ENCODE data around the genes RSPH9, VEGFA and SPATS1.

GRCh38 chr6:43644653-43645740, at the start of gene RSPH9:
Gene RSPH9 (plus strand): TSS chr6:43645036.
- PRO-cap: no peak
- RAMPAGE, long total RNA, 3 experiments: start-site peak on the plus strand in 1 of 3 experiments, at chr6:43645037-43645073 at its widest, 5 reads per replicate

DNA sequence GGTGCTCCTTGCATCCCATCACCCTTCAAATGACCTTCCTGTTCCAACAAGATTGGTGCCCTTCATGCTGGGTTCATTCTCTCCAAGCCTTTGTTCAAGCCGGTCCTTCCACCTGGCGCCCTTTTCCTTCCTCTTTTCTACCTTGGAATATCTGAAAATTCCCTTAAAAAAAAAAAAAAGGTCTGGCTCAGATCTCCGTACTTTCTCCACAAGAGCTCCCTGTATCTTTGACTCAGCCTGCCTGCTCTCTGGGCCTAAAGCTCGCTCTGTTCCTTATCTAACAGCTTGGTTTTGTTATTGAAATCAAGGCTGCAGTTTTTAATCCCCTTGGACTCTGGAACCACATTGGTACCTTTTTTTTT, 22.2 kb upstream of the MRPS18A start:
- PRO-cap: no peak
- RAMPAGE, long total RNA, 3 experiments: no peak in any of the 3 experiments

DNA sequence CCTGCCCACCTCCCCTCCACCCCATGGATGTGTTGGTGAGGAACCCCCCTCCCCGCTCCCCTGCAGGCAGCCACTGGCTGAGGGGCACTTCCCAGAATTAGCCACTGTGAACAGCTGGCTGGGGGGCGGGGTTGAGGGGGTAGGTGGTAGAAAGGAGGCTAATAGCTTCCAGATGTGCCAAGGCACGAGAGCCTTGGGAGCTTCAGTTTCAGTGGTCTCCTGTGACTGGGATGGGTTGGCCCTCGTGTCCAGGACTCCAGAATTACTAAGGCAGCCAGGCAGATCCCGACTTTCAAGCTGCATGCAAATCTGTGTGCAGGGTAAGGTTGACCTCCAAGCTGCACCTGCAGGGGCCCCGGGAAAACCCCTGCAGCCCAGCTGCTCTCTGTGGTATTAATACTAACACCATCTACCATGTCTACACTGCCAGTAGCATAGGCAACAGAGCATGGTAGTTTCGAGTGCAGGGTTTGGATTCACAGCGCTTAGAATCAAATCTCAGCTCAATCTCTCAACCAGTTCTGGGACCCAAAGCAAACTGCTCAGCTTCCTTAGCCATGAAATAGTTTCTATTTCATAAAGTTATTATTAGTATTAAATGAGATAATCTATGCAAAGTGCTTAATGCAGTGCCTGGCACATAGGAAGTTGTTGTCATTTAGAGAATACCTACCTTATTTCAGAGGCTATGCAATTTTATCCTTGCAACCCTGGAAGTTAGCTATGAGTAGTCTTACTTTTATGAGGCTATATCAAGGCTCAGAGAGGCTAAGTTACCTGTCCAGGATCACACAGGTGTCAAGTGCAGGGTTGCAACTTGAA, 27.4 kb upstream of the MRPS18A start:
- PRO-cap: no peak
- RAMPAGE, long total RNA, 3 experiments: no peak in any of the 3 experiments

DNA sequence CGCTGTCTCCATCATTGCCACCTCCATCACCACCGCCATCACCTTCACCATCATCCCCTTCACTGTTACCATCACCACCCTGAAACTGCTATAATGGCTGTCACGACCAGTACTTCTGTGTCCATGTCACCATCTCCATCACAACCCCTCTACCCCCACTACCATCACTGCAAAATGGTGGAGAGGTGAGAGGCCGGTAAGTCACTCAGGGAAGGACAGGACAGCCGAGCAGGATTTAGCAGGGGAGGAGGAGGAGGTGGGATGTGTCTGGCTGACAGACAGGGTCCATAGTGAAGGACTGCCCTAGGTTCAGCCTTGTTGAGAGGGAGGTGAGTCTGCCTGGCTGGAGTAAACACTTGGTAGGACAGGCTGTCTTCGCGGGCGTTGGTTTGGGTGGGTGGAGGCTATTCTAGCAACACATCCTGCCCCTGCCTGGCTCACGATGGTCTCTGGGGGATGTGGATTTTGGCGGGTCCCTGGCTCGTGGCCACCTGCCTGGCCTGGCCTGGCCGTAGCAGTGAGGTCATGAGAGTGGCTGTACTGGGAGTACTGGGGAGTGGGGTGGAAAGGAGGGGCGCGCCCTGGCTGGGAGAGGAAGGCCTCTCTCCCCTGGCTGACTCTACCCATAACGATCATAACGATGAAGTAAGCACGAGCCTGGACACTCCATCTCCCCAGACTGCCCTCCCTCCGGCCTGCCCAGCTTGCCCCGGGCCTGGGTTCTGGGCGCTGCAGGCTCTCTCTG, 30.1 kb upstream of the MRPS18A start:
- PRO-cap: bidirectional peak, plus-strand start at position 631 of the sequence, minus-strand start at position 358 of the sequence
- RAMPAGE, long total RNA, 3 experiments: no peak in any of the 3 experiments

DNA sequence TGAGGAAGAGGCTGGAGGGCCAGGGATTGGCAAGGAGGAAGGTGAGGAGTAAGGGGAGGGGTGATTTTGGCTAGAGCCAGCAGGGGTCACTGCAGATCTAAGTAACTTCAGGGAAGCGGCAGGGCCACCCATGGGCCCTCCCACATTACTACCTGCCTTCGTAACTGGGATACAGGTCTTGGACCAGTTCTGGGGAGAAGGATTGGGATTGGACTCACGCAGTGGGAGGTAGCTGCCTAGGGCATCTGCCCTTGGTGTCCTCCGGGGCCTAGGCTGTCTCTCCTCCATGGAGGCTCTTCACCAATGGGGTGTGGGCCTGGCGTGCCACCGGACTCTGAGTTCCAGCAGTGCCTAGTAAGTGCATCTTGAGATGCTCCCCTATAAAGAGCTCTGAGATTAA, 36.3 kb upstream of the MRPS18A start:
- PRO-cap: no peak
- RAMPAGE, long total RNA, 3 experiments: no peak in any of the 3 experiments

- PRO-cap: no peak
- RAMPAGE, long total RNA, 3 experiments: start-site peak on the minus strand in 2 of 3 experiments, at chr6:43737817-43737904 at its widest, 21 to 26 reads per replicate
These were observed 32.3 kb upstream of the VEGFA start for GRCh38 chr6:43737546-43738315.

DNA sequence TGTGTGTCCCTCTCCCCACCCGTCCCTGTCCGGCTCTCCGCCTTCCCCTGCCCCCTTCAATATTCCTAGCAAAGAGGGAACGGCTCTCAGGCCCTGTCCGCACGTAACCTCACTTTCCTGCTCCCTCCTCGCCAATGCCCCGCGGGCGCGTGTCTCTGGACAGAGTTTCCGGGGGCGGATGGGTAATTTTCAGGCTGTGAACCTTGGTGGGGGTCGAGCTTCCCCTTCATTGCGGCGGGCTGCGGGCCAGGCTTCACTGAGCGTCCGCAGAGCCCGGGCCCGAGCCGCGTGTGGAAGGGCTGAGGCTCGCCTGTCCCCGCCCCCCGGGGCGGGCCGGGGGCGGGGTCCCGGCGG, 236 bp upstream of the VEGFA start:
- PRO-cap: bidirectional peak, plus-strand start outside the sequence, minus-strand start at position 292 of the sequence
- RAMPAGE, long total RNA, 3 experiments: no peak in any of the 3 experiments

DNA sequence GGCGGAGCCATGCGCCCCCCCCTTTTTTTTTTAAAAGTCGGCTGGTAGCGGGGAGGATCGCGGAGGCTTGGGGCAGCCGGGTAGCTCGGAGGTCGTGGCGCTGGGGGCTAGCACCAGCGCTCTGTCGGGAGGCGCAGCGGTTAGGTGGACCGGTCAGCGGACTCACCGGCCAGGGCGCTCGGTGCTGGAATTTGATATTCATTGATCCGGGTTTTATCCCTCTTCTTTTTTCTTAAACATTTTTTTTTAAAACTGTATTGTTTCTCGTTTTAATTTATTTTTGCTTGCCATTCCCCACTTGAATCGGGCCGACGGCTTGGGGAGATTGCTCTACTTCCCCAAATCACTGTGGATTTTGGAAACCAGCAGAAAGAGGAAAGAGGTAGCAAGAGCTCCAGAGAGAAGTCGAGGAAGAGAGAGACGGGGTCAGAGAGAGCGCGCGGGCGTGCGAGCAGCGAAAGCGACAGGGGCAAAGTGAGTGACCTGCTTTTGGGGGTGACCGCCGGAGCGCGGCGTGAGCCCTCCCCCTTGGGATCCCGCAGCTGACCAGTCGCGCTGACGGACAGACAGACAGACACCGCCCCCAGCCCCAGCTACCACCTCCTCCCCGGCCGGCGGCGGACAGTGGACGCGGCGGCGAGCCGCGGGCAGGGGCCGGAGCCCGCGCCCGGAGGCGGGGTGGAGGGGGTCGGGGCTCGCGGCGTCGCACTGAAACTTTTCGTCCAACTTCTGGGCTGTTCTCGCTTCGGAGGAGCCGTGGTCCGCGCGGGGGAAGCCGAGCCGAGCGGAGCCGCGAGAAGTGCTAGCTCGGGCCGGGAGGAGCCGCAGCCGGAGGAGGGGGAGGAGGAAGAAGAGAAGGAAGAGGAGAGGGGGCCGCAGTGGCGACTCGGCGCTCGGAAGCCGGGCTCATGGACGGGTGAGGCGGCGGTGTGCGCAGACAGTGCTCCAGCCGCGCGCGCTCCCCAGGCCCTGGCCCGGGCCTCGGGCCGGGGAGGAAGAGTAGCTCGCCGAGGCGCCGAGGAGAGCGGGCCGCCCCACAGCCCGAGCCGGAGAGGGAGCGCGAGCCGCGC, at the start of gene VEGFA:
Gene VEGFA (plus strand): TSS at position 60 of the 1,070 bp plus-strand sequence.
- PRO-cap: bidirectional peak, plus-strand start at position 60 of the sequence, minus-strand start outside the sequence; unidirectional peak, plus-strand start at position 397 of the sequence; bidirectional peak, plus-strand start at position 624 of the sequence, minus-strand start at position 461 of the sequence; bidirectional peak, plus-strand start at position 965 of the sequence, minus-strand start at position 983 of the sequence; unidirectional peak, plus-strand start at position 965 of the sequence
- RAMPAGE, long total RNA, 3 experiments: start-site peak on the plus strand in 3 of 3 experiments, centred at positions 61 to 66 of the sequence, 456 to 3,502 reads per replicate

DNA sequence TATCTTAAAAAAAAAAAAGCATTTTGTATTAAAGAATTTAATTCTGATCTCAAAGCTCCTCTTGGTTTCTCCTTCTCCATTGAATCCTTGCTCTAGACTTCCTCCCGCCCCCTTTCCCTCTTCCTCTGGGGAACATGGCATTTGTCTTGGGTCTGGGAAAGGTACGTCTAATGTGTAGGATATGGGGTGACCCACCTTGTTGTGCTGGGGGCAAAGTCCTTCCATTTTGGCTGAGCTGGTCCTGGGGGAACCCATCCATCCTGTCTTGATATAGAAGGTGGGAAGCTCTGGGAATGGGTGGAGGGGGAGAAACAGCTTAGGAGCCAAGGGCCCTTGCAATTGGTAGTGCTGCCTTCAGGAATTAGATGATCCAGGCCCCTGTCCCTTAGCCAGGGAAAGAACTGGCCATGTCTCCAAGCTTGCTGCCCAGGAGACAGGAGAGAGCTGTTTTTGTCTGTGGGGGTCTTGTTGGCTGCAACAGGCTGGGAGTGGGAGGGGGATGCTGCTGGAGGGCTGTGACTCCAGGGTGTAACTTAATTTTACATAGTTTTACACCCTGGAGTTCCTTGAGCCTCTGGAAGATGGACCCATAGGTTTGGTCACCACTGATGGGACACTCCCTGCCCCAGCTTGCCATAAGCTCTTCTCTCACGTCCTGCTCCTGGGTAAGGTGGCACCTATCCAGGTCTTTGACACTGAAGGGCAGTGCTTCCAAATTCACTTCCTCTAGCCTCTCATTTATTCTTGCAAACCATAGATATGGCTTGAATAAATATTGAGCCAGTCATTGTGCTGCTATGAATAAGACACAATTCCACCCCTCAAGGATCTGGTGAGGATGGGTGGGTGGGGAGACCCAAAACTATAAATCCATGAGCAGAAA, 16.7 kb downstream of the VEGFA start:
- PRO-cap: no peak
- RAMPAGE, long total RNA, 3 experiments: no peak in any of the 3 experiments

GRCh38 chr6:44035162-44035425, 92.2 kb downstream of the MRPL14 start:
- PRO-cap: no peak
- RAMPAGE, long total RNA, 3 experiments: no peak in any of the 3 experiments

DNA sequence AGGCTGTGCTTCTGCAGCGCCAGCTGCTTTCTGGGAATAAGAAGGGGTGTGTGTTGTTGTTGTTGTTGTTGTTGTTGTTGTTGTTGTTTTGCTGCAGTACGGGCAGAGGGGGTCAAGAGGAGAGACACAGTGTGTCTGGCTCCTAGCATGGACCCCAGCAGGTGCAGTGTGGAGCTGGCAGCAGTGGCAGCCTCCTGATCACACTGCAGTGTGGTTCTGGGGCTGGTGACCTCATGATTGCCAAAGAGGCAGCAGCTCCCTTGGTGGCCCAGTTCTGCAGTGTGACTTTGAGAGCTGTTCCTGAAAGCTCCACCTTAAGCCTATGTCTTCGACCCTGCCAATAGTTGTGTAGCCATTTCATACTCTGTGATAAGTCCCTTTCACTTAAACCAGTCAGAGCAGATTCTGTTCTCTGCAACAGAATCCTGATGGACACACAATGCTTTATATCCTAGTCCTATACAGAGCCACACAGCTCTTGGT, 74.5 kb downstream of the MRPL14 start:
- PRO-cap: no peak
- RAMPAGE, long total RNA, 3 experiments: no peak in any of the 3 experiments

GRCh38 chr6:44176413-44176681, 17.7 kb downstream of the CAPN11 start:
- PRO-cap: bidirectional peak, plus-strand start at chr6:44176608, minus-strand start at chr6:44176498
- RAMPAGE, long total RNA, 3 experiments: start-site peak on the plus strand in 2 of 3 experiments, at chr6:44176554-44176608 at its widest, 5 to 7 reads per replicate

DNA sequence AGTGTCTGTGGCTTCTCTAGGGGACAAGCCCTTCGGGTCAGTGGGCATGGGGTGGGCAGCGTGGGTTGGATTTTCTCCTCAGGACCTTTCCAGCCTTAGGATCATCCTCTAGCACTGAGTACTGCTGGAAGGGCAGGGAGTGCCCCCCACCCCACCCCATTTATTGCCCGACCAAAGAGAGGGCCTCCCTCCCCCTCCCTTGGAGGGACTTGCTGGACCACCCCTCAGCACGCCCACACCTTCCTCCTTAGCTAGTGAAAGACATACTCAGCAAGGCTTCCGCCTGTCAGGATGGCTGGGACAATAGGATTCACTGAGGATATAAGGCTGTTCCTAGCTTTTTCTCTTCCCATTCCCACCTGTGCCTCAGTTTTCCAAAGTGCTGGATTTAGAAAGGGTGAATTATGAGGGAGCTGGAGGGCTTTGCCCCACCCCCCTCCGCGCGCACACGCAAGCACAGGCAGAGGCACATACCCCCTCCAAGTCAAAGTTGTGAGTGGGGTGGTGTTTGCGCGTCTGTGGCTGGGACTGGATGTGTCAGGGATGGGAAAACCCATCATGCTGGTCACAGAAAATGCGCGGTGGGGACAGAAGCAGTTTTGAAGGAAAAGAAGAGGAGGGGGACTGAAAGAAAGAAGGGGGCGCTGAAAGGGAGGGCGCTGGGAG, 783 bp upstream of the SLC29A1 start:
- PRO-cap: bidirectional peak, plus-strand start outside the sequence, minus-strand start at position 545 of the sequence
- RAMPAGE, long total RNA, 3 experiments: no peak in any of the 3 experiments

DNA sequence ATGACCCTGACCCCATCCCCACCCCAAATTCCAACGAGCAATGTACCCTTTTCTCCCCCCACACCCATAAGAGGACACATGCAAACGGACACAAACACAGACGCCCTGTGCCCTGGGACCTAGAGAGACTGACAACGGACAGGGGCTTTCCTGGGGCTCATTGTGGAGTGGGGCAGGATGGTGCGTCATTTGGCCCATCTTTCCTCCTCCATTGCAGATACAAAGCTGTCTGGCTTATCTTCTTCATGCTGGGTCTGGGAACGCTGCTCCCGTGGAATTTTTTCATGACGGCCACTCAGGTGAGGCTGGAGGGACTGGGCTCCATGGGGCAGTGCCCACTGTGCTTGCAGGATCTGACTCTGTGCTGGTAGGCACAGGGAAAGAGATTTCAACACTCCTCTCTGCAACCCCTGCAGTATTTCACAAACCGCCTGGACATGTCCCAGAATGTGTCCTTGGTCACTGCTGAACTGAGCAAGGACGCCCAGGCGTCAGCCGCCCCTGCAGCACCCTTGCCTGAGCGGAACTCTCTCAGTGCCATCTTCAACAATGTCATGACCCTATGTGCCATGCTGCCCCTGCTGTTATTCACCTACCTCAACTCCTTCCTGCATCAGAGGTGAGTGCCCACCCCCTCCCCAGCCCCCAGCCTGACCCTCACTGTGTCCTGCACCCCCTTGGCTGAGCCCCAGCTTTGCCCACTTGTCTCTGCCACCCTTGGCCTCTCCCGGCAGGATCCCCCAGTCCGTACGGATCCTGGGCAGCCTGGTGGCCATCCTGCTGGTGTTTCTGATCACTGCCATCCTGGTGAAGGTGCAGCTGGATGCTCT, 6.0 kb downstream of the SLC29A1 start:
- PRO-cap: no peak
- RAMPAGE, long total RNA, 3 experiments: no peak in any of the 3 experiments

- PRO-cap: no peak
- RAMPAGE, long total RNA, 3 experiments: no peak in any of the 3 experiments
These were observed at the start of gene SPATS1 for GRCh38 chr6:44342414-44342924. Gene SPATS1 (plus strand): TSS chr6:44342650.

DNA sequence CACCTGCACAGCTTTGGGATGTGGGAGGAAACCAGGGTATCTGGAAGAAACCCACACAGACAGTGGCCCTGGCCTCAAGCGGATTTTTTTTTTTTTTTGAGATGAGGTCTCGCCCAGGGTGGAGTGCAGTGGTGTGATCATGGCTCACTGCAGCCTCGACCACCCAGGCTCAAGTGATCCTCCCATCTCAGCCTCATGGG, 3.5 kb upstream of the CDC5L start:
- PRO-cap: no peak
- RAMPAGE, long total RNA, 3 experiments: no peak in any of the 3 experiments

- PRO-cap: no peak
- RAMPAGE, long total RNA, 3 experiments: no peak in any of the 3 experiments
These were observed 2.7 kb downstream of the CDC5L start for GRCh38 chr6:44390165-44390586.

- PRO-cap: no peak
- RAMPAGE, long total RNA, 3 experiments: no peak in any of the 3 experiments
These were observed 58.1 kb downstream of the CDC5L start for GRCh38 chr6:44445441-44446127.

GRCh38 chr6:44667124-44667405, 279.6 kb downstream of the CDC5L start:
- PRO-cap: no peak
- RAMPAGE, long total RNA, 3 experiments: no peak in any of the 3 experiments

DNA sequence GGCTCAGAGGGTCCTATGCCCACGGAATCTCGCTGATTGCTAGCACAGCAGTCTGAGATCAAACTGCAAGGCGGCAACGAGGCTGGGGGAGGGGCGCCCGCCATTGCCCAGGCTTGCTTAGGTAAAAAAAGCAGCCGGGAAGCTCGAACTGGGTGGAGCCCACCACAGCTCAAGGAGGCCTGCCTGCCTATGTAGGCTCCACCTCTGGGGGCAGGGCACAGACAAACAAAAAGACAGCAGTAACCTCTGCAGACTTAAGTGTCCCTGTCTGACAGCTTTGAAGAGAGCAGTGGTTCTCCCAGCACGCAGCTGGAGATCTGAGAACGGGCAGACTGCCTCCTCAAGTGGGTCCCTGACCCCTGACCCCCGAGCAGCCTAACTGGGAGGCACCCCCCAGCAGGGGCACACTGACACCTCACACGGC, 457.1 kb upstream of the RUNX2 start:
- PRO-cap: no peak
- RAMPAGE, long total RNA, 3 experiments: no peak in any of the 3 experiments

All from subcutaneous adipose tissue (tissue), 3 donors.